SJSA1 (cell line): ENCODE measurements around the genes KCTD15 and LSM14A.

DNA sequence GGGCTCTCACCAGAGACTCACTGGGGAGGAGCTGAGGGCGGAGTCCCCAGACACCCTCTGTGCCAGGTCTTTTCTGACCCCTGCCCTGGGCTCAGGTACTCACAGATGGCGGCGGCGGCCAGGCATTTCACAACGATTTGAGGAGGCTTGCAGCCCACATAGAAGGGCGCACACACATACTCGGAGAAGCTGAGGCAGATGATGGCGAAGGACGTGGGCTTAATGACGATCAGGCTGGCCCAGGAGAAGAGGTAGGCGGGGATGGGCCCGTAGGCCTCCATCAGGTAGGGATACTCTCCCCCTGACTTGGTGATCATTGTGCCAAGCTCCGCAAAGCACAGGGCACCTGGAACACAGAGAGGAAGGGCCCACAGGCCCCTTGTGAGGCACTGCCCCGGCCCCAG is 5.6 kb downstream of the SLC7A9 start:
- RAMPAGE, long total RNA, result no peak

GRCh38 chr19:33022340-33023275 is 42.1 kb downstream of the RHPN2 start:
- RAMPAGE, long total RNA, result no peak

GRCh38 chr19:33048752-33049767 is 15.6 kb downstream of the RHPN2 start:
- RAMPAGE, long total RNA, result no peak

- RAMPAGE, long total RNA, result no peak
These were observed 9.2 kb downstream of the RHPN2 start for GRCh38 chr19:33055576-33055893.

- RAMPAGE, long total RNA, result no peak
These were observed 1.6 kb downstream of the CEBPA start for GRCh38 chr19:33300674-33301293.

DNA sequence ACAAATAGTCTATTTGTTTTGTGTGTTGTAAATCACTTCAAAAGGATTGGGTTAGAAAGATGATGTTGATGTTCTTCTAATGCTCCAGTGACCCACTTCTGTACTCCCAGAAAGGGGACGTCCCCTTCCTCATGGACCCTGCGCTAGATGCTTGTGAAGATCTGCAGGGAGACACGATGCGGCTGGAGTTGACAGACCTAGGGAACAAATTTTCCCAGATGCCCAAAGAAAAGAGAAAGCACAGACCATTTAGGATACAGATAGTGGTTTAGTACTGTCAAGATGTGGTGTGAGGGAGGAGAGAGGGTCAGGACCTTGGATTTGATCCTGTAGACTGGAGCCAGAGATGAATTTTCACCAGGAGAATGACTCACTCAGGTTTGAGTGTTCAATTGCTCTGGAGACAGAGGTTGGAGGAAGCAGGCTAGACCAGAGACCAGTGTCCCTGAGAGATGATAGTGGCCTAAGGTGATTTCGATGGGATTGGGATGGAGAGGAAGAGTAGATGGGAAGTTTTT is 2.1 kb downstream of the CEBPG start:
- RAMPAGE, long total RNA, result no peak

DNA sequence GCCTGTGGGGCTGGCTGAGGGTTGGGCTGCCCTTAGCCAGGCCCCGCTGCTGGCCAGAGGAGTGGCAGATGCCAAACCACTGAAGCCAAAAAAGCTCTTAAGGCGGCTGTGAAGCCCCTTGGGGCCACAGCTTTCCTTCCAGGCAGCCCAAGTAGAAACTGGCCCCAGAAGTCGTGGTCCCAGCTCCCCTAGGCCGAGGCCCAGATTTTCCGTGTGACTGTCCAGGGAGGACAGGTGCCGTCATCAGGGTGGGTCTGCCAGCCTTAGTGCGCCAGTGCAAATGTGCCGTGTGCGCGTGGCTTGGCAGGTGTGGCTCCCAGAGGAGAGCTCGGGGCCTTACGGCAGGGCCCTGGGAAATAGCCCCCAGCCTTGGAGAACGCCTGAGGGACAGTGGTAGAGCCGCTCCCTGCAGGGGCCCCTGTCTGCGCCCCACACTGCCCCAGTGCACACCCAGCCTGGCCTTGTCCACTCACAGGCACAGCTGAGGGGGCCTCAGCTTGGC is 14.9 kb downstream of the CEBPG start:
- RAMPAGE, long total RNA, result no peak

DNA sequence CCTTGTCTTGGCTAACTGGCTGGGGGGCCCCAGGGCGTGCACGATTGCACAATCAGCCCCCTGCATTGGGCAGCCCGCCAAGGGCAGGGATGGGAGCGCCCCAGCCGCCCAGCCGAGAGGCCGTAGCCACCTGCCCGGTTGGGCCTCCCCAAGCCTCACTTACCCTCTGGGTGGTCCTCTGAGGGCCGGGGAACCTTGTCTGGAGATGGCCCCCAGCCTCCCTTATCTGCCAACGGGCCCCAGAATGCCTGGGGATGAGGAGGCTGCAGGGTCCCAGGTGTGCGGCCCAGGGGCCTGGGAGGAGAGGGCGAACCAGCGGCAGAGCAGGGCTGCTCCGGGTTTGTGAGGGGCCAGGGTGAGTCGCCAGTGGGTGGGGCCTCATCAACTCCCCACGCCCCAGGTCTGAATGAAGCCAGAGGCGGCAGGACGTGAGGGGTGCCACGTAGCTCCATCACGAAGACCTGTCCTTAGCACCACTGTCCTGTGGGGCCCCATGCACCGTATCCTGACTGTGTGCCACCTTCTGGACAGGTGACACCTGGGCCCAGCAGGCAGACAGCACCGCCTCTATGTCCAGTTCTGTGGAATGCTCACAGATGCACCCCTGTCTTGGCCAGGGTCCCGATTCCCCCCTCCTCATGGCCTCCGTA is 17.1 kb downstream of the CEBPG start:
- RAMPAGE, long total RNA, result no peak

DNA sequence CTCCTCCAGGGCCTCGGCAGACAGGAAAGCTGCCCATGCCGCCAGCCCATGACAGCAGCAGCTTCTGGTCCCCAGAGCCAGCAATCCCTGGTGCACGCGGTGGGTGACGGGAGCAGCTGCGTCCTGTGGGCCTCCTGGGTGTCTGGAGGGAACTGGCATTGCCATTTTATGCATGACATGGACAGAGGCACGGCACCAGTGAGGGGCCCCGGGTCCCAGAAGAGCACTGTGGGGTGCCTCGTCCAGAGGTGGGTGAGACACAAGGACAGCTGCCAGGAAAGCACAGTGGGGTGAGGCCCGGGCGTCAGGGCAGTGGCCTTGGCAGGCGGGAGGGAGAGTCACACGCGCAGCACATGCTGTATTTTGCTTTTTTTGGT is 32.3 kb downstream of the CEBPG start:
- RAMPAGE, long total RNA, result no peak

- RAMPAGE, long total RNA, result no peak
These were observed 19.2 kb downstream of the PEPD start for GRCh38 chr19:33502164-33502936.

GRCh38 chr19:33552805-33553296 is 31.3 kb upstream of the PEPD start:
- RAMPAGE, long total RNA, result no peak

DNA sequence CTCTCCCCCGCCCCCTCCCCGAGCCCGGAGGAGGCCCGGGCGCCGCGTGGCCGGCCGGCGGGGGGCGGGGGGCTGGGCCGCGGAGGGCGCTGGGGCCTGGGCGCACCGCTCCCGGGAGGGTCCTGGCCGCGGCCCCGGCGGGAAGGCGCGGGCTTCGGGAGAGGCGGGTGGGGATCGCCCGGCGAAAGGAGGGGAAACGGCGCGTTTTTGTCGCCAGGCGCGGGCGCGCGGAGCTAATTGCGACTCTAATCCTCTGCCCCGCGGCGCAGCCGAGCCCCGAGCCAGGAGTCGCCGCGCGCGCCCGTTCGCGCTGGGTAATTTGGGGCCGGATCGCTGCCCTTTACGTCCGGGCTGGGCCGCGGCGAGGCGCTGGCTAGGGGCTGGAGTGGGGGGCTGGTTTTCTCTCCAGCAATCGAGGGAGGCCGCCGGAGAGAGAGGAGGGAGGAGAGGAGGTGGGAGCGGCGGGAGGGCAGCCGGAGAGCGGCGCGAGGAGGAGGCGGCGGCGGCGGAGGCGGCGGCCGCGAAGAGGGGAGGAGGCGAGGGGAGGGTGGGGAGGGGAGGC is 377 bp upstream of the KCTD15 start:
- RAMPAGE, long total RNA, result no peak

GRCh38 chr19:33796774-33797210 is at the start of gene KCTD15:
TSS of gene KCTD15 (plus strand) at chr19:33796870.
- RAMPAGE, long total RNA, result no peak

- RAMPAGE, long total RNA, result start-site peak on the plus strand at chr19:34172472-34172551, 783 and 52 reads in 2 replicates
These were observed at the start of gene LSM14A for GRCh38 chr19:34172434-34172693. TSS of gene LSM14A (plus strand) at chr19:34172504.

DNA sequence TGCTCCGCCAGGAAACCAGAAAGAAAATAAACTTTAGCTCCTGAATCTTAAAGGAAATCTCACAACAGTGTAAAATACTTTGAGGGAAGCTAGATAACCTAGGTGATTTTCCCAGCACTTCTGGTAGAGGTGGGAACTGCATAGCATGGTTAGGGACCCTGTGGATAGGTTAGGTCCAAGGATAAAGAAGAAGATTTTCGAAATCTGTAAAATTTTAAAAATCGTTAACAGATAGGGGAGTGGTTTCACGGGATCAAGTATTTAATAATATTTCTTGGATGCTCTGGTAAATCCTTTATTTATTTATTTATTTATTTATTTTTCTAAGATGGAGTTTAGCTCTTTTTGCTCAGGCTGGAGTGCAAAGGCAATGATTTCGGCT is 1.3 kb downstream of the LSM14A start:
- RAMPAGE, long total RNA, result no peak

- RAMPAGE, long total RNA, result no peak
These were observed 34.9 kb upstream of the GARRE1 start for GRCh38 chr19:34219283-34219969.

DNA sequence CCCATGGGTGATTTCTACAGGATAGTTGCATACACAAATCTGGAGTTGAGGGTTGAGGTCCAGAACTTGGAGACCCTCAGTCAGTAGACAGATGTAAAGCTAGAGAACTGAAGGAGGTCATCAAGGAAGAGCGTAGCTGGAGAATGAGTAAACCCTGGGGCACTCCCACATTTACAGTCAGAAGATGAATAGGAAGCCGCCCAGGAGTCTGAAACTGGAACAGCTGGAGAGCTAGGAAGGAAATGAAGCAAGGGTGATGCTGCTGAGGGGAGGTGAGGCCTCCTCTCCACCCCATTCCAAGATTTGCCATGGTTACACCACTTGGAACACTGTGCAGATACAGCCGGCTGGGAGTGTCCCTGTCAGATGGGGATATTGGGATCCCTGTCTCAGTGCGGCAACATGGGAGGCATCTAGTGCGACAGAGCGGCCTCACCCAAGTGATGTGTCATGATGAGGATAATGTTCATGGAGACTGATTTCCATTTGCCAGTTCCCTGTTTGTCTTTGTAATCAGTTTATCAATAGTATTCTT is 51.8 kb upstream of the GPI start:
- RAMPAGE, long total RNA, result no peak

- RAMPAGE, long total RNA, result no peak
These were observed 33.0 kb upstream of the GPI start for GRCh38 chr19:34331975-34332339.

DNA sequence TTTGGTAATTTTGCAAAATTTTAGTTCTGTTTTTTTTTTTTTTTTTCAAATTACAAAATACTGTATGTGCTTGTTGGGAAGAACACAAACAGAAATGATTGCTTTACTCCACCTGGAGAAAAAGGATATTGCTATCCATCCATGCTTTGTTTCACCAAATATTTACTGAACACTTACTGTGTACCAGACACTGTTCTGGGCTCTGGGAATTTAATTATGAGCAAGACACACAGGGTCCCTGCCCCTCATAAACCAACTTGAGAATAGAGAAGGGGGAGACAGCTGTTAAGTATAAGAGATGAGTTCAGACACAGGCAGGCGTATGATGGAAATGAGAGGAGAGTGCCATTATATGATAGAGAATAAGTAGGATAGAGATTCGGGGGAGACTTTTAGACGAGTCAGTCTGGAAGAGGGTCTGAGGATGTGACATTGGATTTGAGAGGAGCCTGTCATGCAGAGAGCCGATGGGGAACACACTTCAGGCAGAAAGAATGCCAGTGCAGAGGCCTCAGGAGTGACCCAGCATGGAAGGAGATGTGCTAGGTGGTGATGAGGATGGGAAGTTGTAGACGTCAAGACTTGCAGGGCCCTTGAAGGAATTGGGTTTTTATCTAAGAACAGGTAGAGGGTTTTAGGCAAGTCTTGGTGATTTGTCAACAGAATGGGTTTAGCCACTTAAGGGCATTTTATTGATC is 27.8 kb upstream of the GPI start:
- RAMPAGE, long total RNA, result no peak

DNA sequence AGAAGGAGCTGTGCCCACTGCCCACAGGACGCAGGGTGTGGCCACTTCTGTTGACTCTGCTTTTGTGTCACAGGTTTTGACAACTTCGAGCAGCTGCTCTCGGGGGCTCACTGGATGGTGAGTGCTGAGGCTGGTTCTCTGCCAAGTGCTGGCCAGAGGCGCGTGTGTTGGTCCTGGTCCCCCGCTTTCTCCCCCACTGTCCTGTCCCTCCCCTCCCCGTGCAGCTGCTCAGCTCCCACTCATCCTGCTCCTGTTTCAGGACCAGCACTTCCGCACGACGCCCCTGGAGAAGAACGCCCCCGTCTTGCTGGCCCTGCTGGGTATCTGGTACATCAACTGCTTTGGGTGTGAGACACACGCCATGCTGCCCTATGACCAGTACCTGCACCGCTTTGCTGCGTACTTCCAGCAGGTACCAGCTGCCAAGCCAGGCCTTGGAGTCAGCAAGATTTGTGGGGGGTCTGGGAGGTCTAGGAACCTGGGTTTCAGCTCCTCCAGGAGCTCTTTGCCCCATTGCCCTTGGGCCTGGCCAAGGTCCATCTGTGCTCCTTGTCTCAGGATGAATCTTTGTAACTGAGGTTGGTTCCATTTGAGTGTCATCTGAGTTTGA is 10.4 kb upstream of the PDCD2L start:
- RAMPAGE, long total RNA, result no peak